A172 (cell line): ENCODE measurements around the gene C10orf53.

GRCh38 chr10:48333828-48334351 lies 27.4 kb downstream of the MAPK8 start:
- RAMPAGE, long total RNA = no peak

GRCh38 chr10:48370821-48371301 lies 64.4 kb downstream of the MAPK8 start:
- RAMPAGE, long total RNA = no peak

GRCh38 chr10:48406124-48406841 lies 99.8 kb downstream of the MAPK8 start:
- RAMPAGE, long total RNA = no peak

- RAMPAGE, long total RNA = no peak
These were observed 139.7 kb downstream of the ARHGAP22 start for GRCh38 chr10:48464828-48465832.

GRCh38 chr10:48524006-48524687 lies 80.7 kb downstream of the ARHGAP22 start:
- RAMPAGE, long total RNA = no peak

- RAMPAGE, long total RNA = no peak
These were observed 29.7 kb upstream of the WDFY4 start for GRCh38 chr10:48655021-48655392.

- RAMPAGE, long total RNA = no peak
These were observed 119.0 kb downstream of the WDFY4 start for GRCh38 chr10:48803578-48804108.

DNA sequence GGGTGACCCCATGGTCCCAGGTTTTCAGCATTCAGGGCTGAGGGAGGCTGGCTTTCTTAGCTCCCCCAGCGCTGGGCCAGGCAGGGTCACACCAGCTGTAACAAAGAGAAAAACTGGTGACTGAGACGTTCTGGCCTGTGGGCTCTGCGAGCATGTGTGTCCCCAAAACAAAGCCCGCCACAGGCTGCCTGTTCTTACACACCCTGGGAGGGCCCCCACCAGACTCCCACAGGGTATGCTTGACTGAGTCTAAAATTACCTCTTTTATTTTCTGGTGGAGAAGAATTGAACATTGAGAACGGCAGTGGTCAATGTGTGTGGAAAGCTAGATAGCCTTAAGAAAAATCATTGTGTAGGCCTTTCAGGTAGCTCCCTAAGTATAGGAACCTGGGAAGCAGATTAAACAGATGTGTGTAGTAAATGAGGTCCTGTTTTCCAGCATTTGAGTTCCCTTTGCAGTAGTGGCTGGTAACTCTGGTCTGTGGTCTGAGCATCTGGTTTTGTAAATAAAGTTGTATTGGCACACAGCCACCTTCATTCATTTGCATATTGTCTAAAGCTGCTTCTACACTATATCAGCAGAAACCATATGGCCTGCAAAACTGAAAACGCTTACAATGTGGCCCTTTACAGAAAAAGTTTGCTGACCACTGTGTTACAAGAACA lies 933 bp downstream of the C10orf71 start:
- RAMPAGE, long total RNA = no peak

DNA sequence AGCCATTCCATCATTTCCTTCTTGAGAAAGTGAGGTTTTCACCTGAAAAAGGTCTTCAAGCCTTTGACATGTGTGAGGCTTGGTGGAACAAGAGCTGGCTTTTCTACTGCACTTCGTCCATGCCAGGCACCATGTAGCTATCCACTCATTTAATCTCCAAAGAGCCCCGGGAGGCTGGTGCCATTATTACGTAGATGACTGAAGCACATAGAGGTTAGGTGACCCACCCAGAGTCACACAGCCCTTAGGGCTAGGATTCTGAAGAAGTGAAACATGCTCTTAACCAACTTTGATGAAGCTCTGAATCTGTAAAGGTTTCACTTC lies 33.5 kb downstream of the DRGX start:
- RAMPAGE, long total RNA = no peak

DNA sequence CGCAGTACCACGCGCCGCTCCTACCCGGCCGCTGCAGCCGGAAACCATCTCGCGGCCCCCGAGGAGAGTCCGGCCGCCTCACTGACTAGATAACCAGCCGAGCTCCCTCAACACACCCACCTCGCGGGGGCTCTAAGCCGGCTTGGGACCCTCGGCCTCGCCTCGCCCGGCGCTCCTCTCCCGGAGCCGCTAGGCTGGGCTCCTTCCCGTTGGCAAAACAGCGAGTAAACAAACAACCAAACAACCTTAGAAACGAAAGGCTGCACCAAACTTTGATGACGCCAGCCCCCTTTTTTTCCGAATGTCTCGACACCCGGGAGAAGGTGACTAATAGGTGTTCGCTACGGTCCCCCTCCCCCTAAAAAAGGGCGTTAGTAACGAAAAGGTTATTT lies 2.5 kb upstream of the DRGX start:
- RAMPAGE, long total RNA = no peak

GRCh38 chr10:49419019-49419528 lies 23.2 kb upstream of the DRGX start:
- RAMPAGE, long total RNA = no peak

GRCh38 chr10:49679180-49679960 lies at the start of gene C10orf53:
TSS of gene C10orf53 (plus strand) at chr10:49679651.
- RAMPAGE, long total RNA = no peak

DNA sequence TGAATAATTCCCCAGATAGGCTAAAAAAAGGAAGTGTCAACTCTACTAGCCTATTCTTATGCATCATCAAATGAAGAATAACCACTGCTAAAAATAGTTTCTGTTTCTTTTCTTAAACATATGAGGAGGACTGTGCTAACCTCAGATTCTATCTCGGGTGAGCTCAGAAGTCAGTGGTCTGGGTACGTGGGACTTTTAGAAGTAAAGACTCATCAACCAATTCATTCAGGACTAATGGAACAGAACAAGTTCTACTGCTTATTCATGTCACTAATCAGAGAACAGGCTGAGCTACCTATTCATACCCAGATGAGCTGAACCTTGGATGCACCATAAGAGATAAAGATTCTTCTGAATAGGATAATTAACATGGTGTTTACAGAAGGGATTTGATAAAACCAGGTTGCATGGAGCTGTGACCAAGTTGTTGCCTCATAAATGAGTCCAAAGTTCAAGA lies 9.5 kb upstream of the ASAH2 start:
- RAMPAGE, long total RNA = no peak

GRCh38 chr10:50321878-50322460 lies 70.7 kb upstream of the ASAH2 start:
- RAMPAGE, long total RNA = no peak

GRCh38 chr10:50385576-50386284 lies 134.4 kb upstream of the ASAH2 start:
- RAMPAGE, long total RNA = no peak

DNA sequence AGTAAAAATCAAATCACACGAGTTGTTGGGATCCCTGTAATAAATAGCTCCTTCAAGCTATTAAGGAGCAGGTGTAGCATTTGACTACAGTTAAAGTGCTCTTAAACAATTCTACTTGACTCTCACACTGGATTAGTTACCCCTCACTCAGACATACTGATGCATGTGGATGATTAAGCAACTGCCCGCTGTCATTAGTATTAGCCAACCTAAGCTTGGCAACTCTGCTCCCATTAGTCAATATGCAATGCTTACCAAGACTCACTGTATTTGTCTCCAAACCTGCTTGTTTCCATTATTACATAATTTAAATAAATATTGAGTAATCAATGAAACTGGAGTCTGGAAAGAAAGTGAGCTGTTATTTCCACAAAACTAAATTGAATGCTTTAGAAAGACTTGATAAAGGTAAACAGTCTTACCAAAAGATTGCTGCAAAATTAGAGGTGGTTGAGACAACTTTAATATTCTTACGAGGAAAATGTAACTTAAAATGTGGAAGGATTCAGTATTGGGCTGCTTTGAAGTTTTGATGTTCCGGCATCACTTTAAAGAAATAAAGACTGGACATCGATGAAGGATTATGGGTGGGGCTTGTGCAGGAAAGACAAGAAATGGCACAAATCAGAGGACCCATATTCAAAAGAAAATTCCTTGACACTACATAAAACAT lies 144.1 kb upstream of the ASAH2 start:
- RAMPAGE, long total RNA = no peak

- RAMPAGE, long total RNA = no peak
These were observed 149.4 kb upstream of the ASAH2 start for GRCh38 chr10:50400649-50401086.

DNA sequence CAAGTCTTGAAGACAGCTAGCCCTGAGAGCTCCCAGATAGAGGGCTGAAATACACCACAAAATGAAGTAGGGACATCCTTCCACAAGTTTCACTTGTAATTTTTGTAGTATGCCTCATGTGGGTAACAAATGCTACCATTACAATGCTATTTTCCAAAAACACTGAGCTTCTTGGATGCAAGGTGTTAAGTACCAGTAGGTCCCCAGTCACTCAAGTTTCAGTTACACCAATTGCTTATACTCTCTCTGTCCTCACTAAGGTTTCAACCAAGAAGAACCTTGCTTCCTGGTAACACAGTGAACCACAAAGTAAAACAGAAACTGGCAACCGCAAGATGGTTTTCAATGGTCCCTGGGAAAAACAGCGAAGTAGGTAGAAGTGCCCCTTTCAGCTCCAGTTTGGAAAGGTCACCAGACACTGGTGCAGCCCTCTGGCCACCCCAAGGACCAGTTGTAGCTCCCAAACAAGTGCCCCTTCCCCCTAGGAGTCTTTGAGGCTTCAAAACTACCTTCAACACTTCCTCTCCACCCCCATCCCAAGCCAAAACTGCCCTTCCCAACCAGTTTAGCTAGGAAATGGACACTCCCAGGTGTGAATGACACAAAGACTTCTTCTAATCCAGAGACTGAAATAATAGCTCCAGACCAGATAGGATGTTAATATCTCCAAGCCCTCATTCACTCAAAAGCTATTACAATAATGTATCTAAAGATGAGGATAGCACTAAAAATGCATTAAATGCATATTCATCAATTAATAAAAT lies 110.6 kb downstream of the SGMS1 start:
- RAMPAGE, long total RNA = no peak

GRCh38 chr10:50572759-50573285 lies 50.9 kb downstream of the SGMS1 start:
- RAMPAGE, long total RNA = no peak

DNA sequence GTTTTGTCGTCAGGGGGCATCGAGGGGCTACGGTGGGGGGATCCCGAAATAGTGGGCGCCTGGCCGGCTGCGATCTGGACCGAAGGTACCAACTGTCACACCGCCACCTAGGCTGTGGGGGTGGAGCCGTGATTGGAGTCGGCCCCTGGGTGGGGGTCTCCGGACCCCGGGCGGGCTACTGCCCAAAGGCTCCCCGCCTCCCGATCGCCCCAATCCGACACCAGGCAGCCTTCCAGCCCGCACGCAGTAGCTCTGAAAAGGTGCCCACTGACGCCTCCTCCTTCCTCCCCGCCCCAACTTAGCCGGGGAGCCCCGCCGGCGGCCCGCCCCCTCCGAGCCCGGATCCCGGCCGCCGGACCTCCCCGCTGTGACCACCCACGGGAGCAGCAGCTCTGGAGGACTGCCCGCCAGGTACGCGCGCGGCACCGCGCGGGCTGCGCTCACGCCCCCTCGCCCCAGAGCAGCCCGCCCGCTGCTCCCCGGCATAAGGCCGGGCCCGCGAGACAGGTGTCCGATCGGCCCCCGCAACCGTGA lies 548 bp downstream of the SGMS1 start:
- RAMPAGE, long total RNA = no peak